ReNcell CX (cell line): ENCODE data around the gene ADAM17.

- PRO-cap, result no peak
Measured at GRCh38 chr2:8571673-8572346, 110.0 kb upstream of the ID2 start.

DNA sequence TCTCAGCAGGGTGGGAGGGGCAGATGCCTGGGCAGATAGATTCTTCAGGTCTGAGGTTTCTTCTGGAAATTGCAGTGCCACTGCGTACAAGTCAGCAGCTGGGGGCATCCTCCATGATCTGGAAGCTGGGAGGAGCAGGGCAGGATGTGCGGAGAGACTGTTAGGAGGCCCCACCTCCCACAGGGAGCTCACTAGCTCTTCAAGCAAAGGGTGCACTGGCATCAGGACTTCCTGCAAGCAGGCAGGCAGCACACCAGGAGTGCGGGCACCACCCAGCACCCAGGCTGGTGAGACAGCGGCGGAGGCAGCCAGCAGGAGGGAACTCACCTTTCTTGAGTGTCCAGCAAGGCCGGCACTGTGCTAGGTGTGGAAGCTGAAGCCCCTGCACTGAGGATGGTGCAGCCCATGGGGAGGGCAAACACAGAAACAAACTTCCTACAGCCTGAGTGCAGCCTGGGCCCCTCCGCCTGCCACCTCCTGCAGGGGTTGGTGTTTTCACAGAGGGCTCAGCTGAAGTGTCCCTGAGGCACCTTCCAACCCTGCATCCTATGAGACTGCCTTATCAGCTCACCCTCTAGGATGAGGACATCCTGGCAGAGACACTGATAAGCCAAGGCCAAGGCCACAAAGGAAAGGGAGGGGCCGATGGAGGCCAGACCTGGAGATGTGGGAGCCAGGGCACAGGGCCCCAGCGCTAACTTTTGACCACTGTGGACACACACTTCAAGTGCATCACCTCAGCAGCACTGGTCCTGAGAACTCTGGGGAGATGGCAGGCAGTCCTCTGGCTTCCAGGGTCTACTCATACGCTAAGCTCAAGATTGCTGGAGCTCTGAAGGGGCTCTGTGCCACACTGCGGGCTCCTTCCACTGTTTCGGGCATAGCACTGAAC is 100.5 kb upstream of the ID2 start:
- PRO-cap, result no peak

DNA sequence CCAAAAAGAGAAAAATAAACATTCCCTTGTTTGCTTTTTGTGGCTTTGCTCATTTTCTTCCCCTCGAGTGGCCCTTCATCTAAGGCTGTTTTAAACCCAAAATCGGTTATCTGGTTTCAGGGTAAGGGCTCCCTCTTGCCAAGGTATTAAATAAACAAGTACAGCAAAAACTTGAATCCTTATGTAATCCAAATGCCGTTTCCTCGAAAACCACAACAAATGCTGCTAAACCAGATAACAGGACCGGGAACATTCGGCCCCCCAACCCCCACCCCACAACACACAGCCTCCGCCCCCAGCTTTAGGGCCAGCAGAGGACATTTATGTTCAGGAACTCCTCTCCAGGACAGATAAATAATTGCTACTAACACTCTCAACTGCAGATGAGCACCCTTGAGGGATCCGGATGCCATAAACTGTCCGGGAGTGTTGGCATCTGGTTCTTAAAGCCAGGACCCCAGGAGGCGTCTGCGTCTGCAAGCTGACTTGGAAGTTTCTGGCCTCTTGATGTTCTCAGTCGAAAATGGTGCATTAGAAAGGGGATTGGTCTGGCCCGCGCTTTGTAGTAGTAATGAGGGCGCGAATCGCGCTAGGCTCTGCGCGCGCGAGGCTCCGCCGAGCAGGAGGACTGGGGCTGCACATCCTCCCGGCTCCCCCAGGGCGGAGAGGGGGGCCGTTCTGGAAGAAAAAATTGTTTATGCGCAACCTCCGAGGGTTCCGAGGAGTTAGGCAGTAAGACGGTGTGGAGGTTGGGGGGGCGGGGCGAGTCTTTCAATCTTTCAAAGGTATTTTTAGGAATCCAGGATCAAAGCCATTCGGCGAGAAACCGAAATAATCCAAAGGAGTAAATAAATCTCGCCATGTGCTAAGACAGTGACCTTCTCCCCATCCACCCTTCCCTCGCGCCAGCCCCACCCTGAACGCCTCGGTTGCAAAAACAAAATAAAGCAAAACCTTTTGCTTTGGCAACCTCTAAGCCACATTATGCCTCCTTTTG is 3.9 kb upstream of the ID2 start:
- PRO-cap, result bidirectional peak, plus-strand start at position 598 of the sequence, minus-strand start at position 426 of the sequence

- PRO-cap, result no peak
Measured at GRCh38 chr2:8683791-8683916, 1.8 kb downstream of the ID2 start.

DNA sequence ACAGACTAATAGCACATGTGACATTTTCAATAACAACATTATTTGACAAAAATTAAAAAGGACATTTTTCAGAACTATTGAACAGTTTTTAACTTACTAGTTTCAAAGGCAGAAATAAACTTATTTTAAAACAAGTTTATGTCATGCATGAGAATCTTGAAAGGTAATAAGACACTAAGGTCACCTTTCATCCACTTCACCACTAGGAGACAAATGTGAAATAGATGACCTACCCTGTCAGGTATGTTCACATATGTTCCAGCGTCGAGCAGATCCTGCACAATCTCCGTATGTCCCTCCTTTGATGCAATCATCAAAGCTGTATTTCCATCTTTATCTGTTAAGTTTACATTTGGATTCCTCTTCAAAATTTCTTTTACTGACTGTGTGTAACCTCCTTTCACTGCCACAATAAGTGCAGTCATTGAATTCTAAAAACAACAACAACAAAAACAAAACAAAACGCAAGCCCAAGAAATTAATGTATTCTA is 34.7 kb downstream of the KIDINS220 start:
- PRO-cap, result no peak

GRCh38 chr2:8863269-8864082 is 26.1 kb upstream of the KIDINS220 start:
- PRO-cap, result no peak

DNA sequence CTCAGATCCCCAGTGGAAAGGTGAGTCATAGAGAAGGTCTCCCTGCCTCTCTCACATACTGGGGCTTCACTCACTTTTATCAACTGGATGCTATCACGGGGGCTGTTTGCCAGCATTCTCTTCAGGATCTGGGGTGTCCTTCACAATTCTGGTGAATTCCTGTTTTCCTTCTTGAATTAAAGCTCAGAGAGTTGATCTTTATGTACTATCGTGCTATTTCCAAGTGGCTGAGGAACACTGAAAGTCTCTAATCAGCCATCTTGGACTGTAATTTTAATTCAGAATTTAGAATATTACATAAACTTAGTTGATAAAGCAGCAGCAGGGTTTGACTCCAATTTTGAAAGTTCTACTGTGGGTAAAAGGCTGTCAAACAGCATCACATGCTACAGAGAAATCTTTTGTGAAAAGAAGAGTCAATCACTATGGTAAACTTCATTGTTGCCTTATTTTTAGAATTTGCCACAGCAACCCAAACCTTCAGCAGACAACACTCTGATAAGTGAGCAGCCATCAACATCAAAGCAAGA is 48.1 kb downstream of the MBOAT2 start:
- PRO-cap, result no peak

DNA sequence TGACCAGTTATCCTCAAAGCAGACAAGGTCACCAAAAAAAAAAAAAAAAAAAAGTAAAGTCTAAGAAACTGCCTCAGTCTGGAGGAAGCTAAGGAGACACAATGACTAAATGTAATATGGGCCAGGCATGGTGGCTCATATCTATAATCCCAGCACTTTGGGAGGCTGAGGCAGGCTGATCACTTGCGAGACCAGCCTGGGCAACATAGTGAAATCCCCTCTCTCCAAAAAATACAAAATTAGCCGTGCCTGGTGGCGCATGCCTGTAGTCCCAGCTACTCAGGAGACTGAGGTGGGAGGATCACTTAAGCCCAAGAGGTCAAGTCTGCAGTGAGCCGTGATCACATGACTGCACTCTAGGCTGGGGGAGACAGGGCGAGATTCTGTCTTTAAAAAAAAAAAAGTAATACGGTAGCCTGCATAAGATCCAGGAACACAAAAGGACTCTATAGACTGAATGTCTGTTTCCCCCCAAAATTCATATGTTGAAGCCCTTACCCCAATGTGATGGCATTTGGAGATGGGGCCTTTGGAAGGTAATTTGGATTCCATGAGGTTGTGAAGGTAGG is 17.2 kb downstream of the MBOAT2 start:
- PRO-cap, result no peak

- PRO-cap, result no peak
Measured at GRCh38 chr2:9002570-9003358, 720 bp downstream of the MBOAT2 start.

- PRO-cap, result no peak
Measured at GRCh38 chr2:9102571-9103632, 99.4 kb upstream of the MBOAT2 start.

GRCh38 chr2:9179795-9180398 is 26.7 kb upstream of the ASAP2 start:
- PRO-cap, result no peak

- PRO-cap, result no peak
Measured at GRCh38 chr2:9250431-9251231, 44.0 kb downstream of the ASAP2 start.

GRCh38 chr2:9315288-9315981 is 107.9 kb downstream of the ITGB1BP1 start:
- PRO-cap, result no peak

- PRO-cap, result no peak
Measured at GRCh38 chr2:9321264-9321703, 102.0 kb downstream of the ITGB1BP1 start.

GRCh38 chr2:9329246-9329764 is 94.0 kb downstream of the ITGB1BP1 start:
- PRO-cap, result no peak

GRCh38 chr2:9347417-9348071 is 75.8 kb downstream of the ITGB1BP1 start:
- PRO-cap, result no peak

DNA sequence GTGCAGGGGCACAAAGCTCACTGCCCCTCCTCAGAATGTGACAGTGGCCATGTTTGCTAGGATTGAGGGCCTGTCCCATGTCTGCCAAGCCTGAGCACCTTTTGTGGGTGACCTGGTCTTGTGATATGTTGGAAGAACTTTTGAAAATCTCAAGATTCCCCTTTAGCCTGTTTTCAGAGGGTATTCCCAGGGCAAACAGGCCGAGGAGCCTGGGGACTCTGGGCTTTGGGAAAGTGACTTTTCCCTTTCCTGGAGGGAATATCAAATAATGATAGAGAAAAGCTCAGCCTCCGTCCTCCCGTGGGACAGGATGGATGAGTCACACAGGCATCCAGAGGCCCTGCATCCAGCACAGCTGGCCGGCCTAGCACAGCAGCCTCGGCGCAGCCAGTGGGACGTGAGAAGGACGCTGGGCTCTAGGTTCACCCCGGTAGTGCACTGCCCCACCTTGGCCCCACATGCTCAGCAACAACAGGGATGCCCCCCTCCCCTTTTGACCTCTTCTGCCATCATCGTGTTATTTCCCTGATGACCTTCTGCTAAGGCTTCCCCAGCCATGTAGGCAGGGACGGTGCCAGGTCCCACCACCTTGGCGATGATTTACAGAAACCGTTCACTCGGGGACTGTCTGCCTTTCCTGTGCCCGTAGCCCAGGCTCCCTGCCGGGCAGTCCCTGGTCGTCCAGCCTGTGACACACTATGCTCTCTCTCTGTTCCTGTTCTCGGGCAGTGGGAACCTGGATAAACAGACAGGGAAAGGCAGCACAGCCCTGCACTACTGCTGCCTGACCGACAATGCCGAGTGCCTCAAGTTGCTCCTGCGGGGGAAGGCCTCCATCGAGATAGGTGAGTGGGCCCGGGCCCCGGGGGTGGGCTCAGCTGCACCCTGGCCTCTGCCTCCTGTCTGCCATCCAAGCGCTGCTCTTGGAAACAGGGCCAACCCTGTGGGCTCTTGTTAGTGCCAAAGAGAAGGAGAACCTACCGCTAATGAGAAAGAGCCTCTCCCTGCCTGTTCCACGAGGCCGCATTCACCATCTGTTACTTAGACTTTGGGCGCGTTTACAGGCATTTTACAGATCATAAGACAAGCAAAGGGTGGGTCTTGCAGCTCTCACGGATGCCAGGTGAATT is 44.7 kb downstream of the ITGB1BP1 start:
- PRO-cap, result no peak

GRCh38 chr2:9418291-9418874 is 4.9 kb downstream of the ITGB1BP1 start:
- PRO-cap, result no peak

DNA sequence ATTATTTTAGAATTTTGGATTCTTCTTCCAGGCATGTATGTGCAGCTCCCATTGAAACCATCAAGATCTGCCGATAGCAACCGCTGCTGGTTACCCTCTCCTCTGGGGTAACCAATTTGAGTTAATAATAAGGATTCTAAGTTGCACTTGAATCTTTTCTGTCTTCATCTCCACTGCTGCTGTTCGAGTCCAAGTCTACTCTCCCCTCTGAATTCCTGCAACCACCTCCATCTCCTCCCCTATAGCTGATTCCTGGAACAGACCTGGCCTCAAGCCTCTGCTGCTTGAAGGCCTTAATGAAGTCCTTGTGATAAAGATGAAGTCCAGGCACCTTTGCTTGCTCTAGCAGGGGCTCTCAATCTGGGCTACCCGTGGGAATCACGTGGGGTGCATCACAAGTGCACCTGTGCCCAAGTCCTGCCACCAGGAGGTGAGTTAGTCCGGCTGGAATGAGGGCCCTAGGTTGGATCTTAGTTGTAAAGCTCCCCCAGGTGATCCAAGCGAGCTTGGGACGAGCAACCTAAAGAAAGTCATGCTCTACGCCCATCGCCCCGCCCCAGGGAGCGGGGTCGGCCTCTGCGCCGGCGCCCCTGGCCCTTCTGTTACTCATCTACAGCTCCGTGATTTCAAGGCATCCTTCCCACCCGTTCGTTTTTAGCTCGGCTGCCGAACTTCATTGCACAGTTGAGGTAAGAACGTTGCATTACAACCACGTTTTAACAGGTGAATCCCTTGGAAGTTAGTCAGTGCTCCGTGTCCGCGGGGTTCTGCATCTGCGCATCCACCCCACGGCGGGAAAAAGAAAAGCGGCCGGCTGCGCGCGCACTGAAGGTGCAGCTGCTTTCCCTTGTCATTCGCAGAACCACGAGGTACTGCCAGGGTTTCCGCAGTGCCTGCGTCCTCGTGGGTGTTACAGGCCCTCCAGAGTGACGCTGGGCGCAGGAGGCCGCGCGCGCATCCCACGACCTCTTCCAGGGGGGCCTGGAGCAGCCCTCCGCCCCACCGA is 837 bp upstream of the IAH1 start:
- PRO-cap, result no peak

GRCh38 chr2:9555614-9556306 is at the start of gene ADAM17:
Gene ADAM17, minus strand, starts transcription at chr2:9555830.
- PRO-cap, result bidirectional peak, plus-strand start at chr2:9556061, minus-strand start at chr2:9555776; bidirectional peak, plus-strand start at chr2:9556192, minus-strand start at chr2:9556121